Retinal pigment epithelial cell (primary cell): ENCODE results near the gene MMD2.

GRCh38 chr7:3638967-3639266, 337.9 kb downstream of the SDK1 start:
- RRBS, result no CpG with 5 or more reads among the region's 6 CpGs

DNA sequence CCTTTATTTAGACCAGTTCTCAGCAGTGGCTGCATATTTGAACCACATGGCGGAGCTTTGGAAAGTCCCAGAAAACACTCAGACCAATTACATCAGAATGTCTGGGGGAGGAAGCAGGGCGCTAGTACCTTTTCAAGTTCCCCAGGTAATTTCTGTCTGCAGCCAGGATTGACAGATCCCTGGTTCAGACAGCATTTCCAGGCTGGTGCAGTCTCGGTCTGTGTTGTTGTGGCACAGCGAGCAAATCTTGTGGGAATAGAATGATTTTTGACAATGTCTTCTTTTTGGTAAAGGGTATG, 561.1 kb downstream of the SDK1 start:
- RRBS, result no CpG with 5 or more reads among the region's 4 CpGs

DNA sequence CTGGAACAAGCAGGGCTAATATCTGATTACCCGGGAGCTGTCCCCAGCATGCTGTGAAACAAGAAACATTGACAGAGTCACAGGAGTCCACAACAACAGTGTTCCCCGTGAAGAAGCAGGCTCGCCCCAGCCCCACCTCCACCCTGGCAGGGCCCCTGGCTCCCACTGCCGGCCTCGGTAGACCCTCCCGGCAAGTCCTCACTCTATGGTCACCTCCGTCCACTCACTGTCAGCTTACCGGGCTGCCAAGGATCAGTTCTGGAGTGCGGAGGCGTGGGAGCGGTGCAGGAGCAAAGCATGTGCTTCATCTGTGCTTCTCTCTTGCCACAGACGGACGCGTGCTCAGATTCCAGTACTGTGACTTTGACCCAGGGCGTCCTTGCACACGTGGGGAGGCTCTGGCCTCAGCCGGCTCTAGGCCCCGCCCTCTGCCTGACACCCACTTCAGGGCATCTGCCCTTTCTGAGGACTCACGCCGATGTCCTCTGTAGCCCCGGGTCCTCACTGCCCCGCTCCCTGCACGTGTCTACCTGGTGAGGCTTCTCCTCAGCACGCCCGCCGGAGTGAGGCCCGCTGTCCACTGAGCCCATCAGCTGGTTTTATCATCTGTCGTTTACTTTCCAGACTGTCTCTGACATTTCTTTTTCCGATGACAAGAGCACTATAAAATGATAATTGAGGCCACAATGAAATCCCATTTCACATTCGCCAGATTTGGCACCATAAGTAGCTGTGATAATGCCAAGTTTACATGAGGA, 547.4 kb upstream of the FOXK1 start:
- RRBS, result 73% methylated on average over 12 of the region's 30 CpGs

DNA sequence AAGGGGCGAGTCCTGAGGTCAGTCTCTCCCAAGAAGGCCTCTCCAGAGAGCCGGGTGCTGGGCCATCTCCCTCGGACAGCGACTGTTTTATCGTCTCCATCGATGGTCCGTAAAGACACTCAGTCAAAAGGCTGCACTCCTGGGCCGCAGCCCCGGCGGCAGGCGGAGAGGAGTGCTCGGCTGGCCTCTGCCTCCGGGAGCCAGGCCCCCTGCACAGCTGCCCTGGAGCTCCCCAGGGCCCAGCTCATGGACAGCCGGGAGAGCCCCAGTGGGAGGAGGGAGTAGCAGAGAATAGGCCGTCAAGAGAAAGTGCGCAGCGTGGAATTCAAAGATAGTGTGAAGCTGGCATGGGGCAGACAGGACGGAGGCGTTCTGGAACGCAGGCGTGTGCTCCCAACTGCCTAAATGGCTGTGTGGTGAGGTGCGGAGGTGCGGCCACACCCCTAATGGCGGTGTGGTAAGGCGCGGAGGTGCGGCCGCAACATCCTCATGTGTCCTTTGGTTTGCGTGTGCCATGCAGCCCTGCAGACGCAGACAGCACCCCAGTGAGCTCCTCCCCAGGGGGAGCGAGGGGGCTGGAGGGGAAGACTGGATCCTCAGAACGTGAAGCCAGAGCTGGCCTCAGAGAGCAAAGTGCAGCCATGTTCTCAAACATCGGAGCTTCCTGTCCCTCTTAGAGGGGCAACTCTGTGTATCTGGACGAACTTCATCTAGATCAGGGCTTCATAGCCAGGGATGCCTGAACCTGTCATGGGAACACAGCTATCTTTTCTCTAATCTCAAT, 477.4 kb upstream of the FOXK1 start:
- RRBS, result 92% methylated on average over 10 of the region's 34 CpGs

- RRBS, result under 1% methylated on average over 59 of the region's 111 CpGs
Observed at GRCh38 chr7:4641546-4642465, 40.3 kb upstream of the FOXK1 start.

GRCh38 chr7:4683872-4684621, 2.0 kb downstream of the FOXK1 start:
- RRBS, result 3% methylated on average over 7 of the region's 18 CpGs

DNA sequence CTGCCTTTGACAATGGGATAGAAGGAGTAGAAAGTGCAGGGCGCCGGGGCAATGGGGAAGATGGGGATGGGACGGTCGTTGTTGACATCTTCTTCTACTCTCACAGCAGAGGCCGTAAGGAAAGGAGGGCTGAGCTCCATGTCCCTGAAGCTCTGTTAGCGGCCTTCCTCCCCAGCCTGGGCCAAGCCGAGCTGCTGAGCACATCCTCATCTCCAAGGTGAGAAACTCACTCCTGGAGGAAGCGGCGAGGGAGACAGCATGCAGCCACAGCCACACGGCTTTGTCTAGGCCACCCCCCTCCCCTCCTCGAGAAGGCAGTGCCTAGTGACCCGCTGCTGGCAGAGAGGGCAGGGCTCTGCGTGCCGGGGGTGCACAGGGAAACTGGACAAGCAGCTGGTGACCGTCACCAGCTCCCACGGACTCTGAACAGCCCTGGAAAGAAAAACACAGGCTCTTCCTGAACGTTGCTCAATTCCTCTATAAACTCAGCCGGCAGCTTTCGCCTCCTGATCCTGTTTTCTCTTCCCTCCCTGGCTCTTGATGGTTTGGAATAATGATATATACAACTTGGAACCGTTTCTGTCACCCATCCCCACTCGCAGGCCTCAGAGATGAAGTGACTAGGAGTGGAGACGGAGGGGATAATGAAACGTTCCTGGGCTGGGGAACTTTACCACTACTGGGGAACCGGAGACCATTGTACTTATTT, 19.5 kb downstream of the PAPOLB start:
- RRBS, result no CpG with 5 or more reads among the region's 24 CpGs

DNA sequence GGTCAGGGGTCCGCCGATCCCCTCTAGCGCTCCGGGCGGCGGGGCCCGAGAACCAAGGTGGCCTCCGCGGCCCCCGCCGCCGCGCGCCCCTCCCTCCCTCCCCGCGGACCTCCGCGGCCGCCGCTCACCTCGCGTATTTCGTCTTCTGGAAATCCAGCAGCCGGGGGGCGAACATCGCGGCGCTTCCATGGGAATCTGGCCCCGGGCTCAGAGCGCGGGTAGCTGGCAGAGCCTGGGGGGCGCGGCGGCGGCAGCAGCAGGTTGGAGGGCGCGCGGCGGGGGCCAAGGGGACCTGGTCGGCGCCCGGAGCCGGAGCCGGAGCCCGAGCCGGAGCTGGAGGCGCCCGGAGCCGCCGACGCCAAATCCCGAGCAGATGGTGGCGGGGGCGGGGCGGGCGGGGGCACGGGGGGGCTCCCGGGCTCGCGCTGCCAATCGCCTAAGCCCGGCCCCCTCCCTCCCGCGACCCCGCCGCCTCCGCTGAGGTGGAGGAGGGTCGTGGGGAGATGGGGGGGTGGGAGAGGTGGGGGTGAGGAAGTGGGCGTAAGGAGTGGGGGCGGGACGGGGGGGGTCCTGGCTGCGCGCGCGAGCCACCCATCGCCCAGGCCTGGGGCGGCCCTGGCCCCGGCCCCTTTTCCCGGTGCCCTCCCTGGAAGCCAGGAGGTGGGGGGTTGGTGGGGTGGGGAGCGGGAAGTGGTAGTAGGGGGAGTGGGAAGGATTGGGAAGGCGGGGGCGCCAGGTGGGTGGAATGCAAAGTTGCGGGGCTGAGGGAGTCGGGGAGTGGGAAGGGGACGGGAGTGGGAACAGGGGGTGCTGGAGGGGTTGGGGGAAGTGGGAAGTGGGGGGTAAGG, at the start of gene MMD2:
MMD2 (minus strand) TSS at position 345 of the 848 bp plus-strand sequence.
- RRBS, result 1% methylated on average over 23 of the region's 85 CpGs

GRCh38 chr7:5121176-5121506, 68.9 kb upstream of the WIPI2 start:
- RRBS, result no CpG with 5 or more reads among the region's 26 CpGs

DNA sequence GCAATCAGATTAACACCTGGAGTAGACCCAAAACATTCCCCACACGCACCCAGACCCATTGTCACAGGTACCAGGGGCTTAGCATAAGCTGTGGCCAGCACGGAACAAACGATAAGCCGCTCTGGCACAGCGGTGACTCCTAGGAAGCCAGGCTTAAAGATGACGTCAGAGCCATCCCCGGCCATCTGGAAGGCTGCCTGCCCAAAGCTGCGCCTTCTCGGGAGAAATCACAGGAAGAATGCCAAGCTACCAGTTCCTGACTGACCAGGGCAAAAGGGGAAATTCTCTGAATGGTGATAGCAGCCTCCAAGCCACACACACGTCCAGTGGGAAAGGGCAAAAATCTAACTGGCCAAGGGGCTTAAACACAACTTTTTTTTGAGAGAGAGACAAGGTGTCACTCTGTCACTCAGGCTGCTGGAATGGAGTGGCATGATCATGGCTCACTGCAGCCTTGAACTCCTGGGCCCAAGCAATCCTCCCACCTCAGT, 12.9 kb upstream of the WIPI2 start:
- RRBS, result no CpG with 5 or more reads among the region's 10 CpGs

DNA sequence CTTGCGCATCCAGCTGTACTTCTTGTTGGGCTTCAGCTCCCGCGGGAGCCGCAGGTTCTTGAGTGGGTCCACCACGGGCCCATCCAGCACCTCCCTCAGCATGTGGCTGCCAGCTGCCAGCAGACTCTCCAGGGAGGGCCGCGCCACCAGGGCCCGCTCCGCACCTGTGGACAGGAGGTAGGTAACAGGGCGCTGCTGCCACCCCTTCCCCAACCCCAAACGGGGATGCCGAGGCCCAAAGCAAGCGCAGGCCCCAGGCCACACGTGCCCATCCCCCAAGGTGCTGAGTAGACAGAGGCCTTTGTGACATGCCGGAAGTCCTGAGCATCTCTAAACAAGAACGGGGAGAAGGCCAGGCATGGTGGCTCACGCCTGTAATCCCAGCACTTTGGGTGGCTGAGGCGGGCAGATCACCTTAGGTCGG, 61.0 kb downstream of the TNRC18 start:
- RRBS, result no CpG with 5 or more reads among the region's 19 CpGs

GRCh38 chr7:5424950-5425239, 1.3 kb upstream of the TNRC18 start:
- RRBS, result under 1% methylated on average over 4 of the region's 19 CpGs

DNA sequence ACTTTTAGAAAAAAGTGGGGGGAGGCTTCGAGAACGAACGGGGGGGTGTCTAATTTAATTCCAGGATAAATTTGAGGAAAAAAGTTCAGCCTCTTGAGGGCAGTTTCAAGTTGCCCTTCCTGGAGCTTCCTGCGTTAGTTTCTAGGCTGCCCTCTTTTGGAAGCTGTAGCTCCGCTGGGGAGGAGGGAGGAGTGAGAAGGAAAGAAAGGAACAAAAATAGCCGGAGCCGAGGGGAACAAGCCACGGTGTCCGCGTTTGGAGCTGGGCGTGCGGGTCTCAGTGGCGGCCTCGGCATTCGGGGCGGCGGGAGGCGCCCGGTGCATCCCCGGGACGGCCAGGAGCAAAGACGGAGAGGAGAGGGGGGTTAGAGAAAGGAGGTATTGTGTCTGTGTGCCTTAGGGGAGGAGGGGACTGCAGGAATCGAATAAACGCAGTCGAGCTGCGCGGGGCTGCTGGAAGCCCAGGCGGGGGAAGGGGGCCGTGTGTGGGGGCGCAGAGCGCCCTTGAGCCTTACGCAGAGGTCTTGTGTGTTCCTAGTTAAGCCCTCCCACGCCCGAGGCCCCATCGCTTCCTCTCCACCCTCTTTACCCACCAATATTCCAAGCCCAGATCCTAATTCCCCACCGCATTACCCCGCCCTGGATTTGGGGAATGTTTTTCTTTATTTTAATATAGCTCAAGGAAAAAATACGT, 2.0 kb upstream of the TNRC18 start:
- RRBS, result under 1% methylated on average over 12 of the region's 38 CpGs

DNA sequence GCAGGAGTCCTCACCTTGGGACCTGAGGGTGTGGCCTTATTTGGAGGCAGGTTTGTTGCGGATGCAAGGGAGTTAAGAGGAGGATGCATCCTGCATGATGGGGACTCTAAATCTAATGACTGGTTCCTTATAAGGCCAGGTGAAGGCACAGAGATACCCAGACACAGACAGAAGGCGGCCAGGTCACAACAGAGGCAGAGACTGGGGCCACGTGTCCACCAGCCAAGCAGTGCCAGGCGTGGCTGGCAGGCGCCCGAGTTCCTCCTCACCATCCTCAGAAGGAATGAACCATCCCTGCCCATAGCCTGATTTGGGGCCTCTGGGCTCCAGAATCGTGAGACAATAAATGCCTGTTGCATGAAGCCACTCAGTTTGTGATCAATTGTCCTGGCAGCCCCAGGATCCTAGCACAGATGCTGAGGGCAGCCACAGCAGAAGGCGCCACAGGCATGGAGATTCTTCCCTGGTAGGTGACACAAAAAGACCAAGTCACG, 21.0 kb downstream of the FBXL18 start:
- RRBS, result no CpG with 5 or more reads among the region's 9 CpGs

GRCh38 chr7:5633279-5633978, 40.8 kb downstream of the FSCN1 start:
- RRBS, result no CpG with 5 or more reads among the region's 16 CpGs

DNA sequence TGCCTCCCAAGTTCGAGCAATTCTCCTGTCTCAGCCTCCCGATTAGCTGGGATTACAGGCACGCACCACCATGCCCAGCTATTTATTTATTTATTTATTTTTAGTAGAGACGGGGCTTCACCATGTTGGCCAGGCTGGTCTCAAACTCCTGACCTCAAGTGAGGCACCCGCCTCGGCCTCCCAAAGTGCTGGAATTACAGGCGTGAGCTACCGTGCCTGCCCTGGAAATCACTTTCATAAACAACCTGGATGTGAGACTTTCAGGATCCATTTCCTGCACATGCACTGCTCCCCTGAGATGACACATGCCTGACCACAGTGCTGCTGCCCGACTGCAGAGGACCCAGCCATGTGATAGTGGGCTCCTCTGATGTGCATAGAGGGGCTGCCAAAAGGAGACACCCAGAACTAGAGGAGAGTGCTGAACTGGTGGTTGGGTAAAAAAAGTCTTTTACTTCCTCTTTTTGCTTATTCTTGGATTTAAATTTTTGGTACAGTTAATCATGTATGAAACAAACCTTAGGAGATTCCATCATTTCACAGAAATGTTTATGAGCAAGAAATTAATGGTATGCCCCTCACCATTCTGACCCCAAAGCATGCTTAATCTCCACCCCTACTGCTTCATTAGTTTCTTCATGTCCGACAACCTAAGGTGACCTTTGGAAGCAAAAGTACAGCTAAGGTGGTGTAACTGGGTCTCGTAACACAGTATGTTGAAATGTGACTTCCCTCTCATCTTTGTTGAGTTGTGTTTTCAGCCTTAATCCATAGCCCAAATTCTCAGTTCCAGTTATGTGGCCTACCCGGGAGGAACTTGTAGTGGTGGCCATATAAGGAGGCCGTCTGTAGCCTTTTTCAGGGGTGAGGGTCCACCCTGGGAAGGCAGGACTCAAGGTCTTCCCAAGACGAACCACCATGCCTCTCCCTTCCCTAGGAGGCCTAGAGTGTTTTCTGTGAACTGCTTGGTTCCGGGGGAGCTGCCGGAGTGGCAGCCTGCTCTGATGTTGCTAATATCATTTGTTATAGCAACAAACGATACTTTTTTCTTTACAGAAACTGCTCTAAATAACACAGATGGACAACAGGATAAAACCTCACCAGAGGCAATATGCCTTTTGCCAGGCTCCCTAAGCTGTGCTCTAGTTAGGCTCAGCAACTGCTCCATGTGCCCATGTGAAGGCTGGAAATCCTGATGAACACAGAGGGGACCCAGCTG, 77.8 kb downstream of the FSCN1 start:
- RRBS, result no CpG with 5 or more reads among the region's 17 CpGs

- RRBS, result no CpG with 5 or more reads among the region's 12 CpGs
Observed at GRCh38 chr7:5692922-5693953, 88.2 kb downstream of the RNF216 start.

DNA sequence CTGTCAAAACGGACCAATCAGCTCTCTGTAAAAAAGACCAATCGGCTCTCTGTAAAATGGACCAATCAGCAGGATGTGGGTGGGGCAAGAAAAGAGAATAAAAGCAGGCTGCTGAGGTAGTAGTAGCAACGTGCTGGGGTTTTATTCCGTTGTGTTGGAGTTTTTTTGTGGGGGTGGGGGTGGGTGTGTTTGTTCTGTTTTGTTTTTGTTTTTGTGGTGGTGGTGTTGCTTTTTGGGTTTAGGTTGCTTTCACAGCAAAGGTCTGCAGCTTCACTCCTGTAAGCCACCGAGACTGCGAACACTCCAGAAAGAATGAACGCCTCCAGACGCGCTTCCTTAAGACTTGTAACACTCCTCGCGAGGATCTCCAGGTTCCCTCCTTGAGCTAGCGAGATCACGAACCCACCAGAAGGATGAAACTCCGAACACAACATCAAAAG, 12.9 kb upstream of the RNF216 start:
- RRBS, result no CpG with 5 or more reads among the region's 14 CpGs

DNA sequence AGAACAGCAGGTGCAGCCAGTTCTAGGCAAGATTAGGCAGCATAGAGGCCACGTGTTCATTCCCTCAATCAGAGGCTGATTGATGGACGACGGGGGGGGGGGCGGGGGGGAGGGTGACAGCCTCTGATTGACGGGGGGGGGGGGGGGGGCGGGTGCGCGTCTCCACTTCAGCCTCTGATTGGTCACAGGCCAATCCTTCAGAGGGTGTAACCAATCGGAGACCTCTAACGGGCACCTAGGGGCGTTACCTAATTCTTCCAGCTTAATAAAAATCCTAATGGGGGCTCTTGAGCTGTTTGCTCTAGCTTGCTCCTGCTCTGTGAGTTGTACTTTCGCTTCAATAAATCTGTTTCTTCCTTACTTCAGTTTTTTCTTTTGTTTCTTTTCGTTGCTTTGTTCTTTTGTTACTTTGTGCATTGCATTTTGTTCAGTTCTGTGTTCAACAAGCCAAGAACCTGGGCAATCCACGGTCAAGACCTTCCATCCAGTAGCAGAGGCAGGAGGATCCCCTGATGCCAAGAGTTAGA, 1.0 kb upstream of the CCZ1 start:
- RRBS, result no CpG with 5 or more reads among the region's 14 CpGs

DNA sequence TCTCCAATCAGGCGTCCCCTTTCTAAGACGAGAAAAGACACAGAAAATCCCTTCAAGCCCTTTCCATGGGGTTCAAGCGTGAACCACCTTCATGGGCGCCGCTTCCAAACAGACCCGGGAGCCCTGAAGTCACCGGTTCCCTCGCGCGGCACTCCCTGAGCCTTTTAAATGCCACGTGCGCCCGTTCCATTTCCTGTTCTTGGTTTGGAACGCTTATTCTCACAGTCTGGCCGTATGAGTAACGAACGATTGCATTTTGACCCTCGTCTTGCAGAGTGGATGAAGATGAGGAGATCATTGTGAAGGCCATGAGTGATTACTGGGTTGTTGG, 25.0 kb downstream of the CCZ1 start:
- RRBS, result no CpG with 5 or more reads among the region's 18 CpGs